Measurements from ENCODE around the genes GCG, GCA and SLC38A11.

DNA sequence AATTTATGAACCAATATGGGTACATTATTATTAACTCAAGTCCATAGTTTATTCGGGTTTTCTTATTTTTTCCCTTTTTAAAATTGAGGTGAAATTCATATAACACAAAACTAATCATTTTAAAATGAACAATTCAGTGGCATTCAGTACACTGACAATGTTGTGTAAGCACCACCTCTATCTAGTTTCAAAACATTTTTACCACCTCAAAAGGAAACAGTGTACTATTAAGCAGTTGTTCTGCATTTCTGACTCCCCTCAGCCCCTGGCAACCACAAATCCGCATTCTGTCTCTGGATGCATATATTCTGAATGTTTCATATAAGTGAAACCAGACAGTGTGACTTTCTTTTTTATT, 19.3 kb upstream of the TANK start:
- PRO-cap, result no peak

- PRO-cap, result no peak
Observed at GRCh38 chr2:161179319-161179869, 19.2 kb downstream of the TANK start.

GRCh38 chr2:161182800-161183246, 22.6 kb downstream of the TANK start:
- PRO-cap, result no peak

DNA sequence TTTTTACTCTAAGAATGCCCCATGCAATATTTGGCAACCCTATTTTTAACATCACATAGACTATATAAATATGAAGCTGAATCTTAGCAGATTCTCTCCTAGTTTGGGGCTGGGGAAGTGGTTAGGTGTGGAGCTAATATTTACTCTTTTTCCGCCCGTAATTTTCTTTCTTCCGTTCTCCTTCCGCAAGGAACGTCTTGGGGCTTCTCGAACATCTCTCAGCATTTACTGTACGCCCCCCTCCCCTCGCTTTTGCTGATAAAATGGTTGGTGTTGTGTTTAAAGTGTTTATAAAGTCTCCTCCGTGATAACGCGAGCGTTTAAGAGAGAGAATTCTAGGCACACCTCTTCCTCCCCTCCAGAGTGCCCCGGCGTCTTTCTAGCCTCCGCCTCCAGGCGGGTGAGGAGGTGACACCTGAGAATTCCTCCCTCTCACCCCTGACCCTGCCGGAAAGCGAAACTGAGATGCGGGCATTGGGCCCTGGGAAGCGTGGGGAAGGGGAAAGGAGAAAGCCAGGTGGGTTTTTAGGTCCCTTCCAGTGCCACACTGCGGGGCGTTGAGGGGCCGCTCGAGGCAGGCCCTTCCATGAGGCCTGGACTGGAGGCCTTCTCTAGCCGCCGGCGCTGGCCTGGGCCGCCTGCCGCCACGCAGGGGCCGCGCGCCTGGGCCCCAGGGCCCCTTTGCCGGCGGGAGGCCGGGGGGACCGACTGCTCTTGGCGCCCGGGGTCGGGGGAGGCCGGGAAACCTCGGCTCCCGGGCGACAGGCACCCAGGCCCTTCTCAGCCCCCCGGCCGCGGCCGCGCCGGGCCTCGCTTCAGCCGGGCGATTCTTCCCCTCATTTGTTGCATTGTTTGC, 63.6 kb upstream of the PSMD14 start:
- PRO-cap, result no peak

- PRO-cap, result no peak
Observed at GRCh38 chr2:161414358-161415074, 1.6 kb upstream of the TBR1 start.

DNA sequence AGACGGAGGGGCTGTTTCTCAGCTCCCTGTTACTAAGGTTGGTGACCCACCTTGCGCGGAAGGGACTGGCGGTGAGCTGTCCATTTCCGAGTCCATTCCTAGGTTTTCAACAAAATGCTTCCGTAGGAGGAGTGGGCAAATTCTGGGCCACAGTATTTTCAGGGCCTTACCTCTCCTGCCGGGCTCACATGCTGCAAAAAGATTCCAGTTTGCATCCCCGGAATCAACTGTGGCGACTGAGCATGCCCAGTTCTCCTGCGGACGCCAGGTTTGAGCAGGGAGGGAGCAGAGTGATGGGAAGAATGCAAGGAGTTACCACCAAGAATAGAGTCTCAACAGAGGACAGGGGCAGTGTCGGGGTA, 1.3 kb downstream of the SLC4A10 start:
- PRO-cap, result no peak

- PRO-cap, result no peak
Observed at GRCh38 chr2:162152042-162152367, at the start of gene GCG. Gene GCG (minus strand): TSS chr2:162152247.

- PRO-cap, result bidirectional peak, plus-strand start at chr2:162344150, minus-strand start at chr2:162343902; bidirectional peak, plus-strand start at chr2:162344377, minus-strand start at chr2:162344250
Observed at GRCh38 chr2:162343653-162344488, at the start of gene GCA. Gene GCA (plus strand): TSS chr2:162344132.

GRCh38 chr2:162732126-162732646, 106.4 kb downstream of the KCNH7 start:
- PRO-cap, result no peak

DNA sequence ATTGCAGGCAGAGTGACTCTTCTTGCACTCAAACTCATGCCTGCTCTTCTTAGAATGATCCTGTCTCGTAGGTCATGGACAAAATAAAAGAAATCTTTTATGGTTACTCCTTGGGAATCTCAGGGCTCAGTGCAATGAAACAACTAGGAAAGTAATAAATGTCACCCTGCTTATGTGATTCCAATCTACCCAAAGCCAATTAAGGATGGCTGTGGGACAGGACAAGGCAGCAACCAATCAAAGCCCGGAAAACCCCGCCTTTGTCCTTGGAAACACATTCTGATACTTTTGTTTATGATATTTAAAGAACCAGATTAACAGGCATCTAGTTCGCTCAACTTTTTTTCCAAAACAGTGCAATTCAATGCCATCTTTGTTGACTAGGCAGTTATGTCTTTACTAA, 52.9 kb downstream of the GRB14 start:
- PRO-cap, result no peak

GRCh38 chr2:164742758-164743348, 98.8 kb downstream of the COBLL1 start:
- PRO-cap, result no peak

DNA sequence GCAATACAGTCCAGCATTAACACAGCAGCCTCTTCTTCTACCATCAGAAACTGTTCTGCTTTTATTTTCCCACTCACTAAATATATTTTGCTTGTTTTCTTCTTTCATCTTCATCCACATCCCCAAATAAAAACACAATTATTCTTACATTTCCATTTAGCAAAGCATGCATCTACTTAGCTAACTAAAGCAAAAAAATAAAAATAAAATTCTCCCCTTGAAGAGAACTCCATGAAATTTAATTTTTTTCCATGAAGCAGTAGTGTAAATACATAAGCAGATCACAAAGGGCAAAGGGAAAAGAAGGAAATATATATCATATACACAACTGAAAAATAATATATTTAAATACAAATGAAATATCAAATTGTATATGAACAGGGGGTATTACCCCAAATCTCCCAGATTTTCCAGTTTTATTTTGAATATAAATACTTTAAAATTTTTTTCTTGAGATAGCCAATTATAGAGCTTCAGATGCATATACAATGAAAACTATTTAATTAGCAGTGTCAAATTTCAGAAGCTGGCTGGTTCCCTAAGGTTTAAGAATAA, 12.2 kb downstream of the COBLL1 start:
- PRO-cap, result no peak

DNA sequence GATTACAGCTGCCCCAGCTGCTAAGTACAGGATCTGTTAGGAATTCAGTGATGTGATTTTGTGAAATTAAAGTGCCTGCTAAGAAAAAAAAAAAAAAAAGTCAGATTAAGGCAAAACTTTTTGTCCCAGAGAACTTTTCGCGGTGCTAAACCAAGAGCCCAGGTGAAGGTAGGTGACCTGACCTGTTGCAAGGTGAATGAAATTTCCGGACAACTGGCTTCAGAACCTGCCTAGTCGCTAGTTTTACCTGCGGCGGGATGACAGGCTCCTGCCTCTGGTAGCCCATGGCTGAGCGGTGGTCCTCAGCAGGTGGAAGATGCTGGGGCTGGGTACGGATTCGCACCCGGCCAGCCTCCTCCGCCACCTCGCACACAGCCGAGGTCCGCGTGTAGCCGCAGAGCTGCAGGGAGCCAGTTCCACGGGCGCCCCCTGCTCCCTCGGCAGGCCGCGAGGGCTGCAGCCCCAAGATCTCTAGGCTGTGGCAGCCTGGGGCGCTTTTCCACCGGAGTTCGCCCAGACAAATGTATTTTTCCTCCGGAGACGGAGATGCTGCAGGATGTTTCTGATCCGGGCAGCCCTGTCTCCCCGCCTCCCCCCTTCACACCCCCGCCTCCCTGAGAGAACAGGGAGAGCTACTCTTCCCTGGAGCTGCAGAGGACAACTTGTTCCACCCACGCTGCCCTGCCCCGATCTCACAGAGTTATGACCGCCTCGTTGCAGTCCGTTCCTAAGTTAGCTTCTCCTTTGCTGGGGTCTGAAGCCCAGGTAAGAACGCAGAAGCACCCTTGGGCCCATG, at the start of gene SLC38A11:
Gene SLC38A11, minus strand, starts transcription at position 564 of the 796 bp plus-strand sequence.
- PRO-cap, result no peak

- PRO-cap, result no peak
Observed at GRCh38 chr2:165293733-165294189, 54.5 kb downstream of the SCN2A start.

DNA sequence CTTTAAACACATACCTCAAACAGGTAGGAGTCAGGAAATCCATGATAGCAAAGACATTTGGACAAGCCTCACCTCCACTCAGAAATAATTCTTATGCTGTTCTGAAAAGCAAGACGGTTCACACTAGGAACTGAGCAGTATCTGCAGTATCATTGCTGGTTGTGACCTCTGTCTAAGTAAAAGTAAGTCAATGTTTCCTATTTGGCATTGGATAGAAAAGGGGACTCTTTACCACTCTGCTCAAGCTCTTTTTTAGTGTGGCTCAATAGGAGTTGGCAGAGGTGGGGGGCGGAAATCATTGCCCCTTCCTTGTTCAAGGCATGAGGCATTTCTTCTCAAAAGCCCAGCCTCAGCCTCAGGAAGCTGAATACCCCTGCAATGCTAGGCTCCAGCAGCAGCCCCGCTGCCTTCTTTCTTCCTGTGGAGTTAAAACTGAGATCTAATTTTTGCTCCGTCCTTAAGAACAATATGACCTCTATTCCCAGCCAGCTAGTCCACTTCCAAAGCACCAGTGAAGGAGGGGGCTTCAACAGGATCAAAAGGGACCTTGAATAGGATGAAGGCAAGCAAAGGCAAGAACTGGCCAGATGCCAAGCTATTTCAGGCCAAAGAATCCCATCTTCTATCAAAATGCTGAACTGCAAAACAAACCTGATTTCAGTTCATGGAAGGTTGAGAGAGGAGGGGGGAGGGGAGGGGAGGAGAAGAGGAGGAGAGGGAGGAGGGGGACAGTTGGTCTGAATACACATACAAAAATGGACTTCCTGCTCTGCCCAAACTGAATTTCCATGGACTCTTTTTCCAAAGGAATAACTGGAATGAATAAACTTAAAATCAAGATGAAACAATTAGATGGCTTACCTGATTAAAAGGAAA, 672 bp downstream of the SCN1A start:
- PRO-cap, result no peak

DNA sequence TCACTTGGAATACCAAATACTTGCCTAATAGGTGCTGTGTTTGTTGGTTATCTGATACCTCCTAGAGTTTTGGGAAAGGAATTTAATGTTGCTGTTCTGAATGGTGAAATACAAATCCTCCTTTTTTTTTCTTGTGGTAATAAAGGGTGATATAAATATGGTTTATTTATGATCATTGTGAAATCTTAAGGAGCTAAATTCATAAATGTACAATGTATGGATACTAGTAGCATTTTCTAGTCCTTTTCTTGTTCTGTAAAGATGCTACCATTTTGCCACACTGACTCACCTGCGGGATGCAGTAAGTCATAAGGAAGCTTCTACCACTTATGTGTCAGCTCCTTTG, 60.9 kb downstream of the B3GALT1 start:
- PRO-cap, result no peak

DNA sequence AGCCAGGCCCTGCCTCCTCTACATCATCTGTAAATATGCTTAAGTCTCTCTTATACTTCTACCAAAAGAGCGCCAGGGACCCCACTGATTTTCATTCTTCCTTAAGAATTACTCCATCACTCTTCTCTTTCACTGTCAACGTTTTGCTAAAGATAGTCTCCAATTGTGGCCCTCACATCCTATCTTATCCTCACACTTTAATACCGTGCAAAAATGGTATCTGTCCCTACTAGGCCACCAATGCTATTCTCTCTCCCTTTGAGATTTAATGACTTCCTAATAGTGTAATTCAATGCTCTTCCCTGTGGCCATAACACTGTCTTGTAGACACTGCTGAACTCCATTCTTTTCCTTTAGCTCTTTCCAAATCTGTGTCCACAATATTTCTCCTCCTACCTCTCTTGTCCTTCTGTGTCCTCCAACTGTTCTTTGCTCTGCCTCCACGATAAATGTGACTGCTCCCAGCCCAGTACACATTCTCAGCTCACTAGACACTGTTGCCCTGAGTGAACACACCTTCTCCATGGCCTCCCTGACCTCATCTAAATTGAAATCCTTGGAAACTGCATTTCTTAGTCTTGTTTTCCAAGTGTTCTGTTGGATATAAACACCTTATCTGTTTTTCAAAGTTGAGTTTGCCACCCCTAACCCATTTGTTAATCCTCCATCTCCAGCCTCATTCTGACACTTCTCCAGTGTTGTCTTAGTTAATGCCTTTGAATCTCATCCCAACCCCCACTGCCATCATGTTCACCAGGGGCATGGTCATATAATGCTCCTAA, 165.0 kb downstream of the STK39 start:
- PRO-cap, result no peak

GRCh38 chr2:168460457-168460958, 4.4 kb downstream of the CERS6 start:
- PRO-cap, result no peak

GRCh38 chr2:168518398-168519226, 62.5 kb downstream of the CERS6 start:
- PRO-cap, result no peak

GRCh38 chr2:168751014-168751638, 51.3 kb upstream of the NOSTRIN start:
- PRO-cap, result no peak

All from right cardiac atrium (tissue), 1 donor.